IMR-90 (cell line): Measurements from ENCODE around the genes GPR132 and CRIP1.

GRCh38 chr14:105065340-105066295 is at the start of gene GPR132:
GPR132 (minus strand) TSS chr14:105065430.
- RRBS = 81% methylated on average over 3 of the region's 21 CpGs
CAGE:
- cytosol, long polyA plus RNA = no peak
- long polyA plus RNA = no peak
- nucleus, long polyA plus RNA = no peak

GRCh38 chr14:105176914-105177601 is 4.1 kb downstream of the NUDT14 start:
- RRBS = 84% methylated on average over 2 of the region's 20 CpGs
CAGE:
- cytosol, long polyA plus RNA = no peak
- long polyA plus RNA = no peak
- nucleus, long polyA plus RNA = no peak

- RRBS = 40% methylated on average over 5 of the region's 34 CpGs
CAGE:
- cytosol, long polyA plus RNA = no peak
- long polyA plus RNA = no peak
- nucleus, long polyA plus RNA = no peak
Measured at GRCh38 chr14:105192801-105193779, 12.0 kb upstream of the NUDT14 start.

DNA sequence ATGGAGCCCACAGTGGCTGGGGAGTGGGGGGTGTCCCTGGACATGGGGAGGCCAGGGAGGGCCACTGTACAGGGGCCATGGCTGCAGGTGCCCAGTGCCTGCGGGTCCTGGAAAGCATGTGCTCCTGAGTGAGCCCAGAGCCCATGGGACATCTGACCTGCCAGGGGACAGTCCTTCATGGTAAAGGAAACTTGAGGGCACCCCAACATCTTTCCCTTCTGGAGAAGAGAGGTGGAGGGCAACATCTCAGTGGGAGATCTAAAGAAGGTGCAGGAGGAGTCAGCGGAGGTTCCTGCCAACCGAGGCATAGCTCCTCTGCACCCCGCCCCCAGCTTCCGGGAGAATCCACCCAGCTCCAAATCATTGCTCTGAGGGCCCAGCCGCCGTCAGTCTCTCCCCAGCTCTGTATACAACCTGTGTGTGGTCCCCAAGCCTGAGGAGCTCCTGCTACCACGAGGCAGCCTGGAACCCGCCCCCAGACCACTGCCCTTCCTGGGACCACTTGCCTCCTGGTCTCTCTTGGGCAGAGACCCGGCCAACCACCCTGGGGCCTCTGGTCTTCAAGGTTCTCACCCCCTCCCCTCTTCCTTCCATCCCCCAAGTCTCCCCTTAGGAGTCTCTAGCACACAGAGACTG is 12.8 kb upstream of the NUDT14 start:
- RRBS = no CpG with 5 or more reads among the region's 10 CpGs
CAGE:
- cytosol, long polyA plus RNA = no peak
- long polyA plus RNA = no peak
- nucleus, long polyA plus RNA = no peak

DNA sequence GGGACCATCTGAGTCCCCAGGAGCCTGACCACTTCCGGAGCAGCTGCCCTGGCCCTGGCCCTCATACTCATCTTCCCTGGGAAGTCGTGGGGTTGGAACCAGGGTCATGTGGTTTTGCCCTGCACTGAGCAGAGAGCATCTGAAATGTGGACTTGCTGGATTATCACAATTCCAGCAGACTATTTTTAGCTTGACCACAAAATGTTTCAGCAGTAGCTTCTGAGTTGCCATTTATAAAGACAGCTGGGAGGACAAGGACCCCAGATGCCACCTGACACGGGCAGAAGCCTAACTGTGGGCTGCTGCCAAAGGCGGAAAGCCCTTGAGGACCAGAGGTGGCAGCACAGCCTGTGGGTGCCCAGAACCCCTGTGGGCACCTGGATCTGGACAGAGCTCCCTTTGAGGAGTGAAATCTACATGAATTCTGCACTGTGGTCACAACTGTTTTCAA is 6.8 kb downstream of the BTBD6 start:
- RRBS = no CpG with 5 or more reads among the region's 4 CpGs
CAGE:
- cytosol, long polyA plus RNA = no peak
- long polyA plus RNA = no peak
- nucleus, long polyA plus RNA = no peak

DNA sequence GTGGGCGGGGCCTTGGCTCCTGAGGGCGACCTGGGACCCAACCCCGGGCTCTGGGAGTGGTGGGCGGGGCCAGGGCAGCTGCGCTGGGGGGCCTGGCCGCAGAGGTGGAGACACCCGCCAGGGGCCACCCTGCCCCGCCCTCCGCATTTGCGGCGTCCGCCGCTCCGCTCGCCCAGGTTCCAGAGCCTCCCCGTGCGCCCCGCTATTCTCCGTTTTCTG is 556 bp upstream of the BRF1 start:
- RRBS = no CpG with 5 or more reads among the region's 19 CpGs
CAGE:
- cytosol, long polyA plus RNA = no peak
- long polyA plus RNA = no peak
- nucleus, long polyA plus RNA = no peak

DNA sequence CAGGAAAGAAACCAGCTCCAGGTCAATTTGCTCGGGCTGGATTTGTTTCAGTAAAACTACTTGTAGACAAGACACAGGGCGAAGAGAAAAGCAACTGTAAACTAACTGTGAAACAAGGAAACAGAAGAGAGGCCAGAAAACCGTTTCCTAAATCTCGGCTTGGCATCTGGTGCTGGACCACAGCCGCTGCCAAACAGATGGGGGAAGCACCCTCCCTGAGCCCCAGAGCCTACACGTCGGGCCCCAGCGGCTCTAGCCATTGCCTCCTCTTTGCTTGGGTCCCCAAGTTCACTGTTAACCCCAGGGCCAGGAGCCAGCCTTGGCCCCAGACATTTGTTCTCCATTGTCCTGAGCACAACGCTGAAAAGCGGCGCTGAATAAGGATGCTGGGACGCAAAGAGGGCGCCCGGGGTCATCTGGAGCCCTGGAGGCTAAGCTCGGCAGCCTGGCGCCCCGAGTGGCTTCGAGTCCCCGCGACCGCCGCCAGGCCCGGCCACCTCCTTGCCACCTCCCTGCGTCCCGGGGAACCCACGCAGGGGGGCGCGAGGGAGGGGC is 826 bp upstream of the PACS2 start:
- RRBS = 7% methylated on average over 12 of the region's 28 CpGs
CAGE:
- cytosol, long polyA plus RNA = no peak
- long polyA plus RNA = no peak
- nucleus, long polyA plus RNA = no peak

GRCh38 chr14:105367973-105368601 is 30.3 kb upstream of the TEX22 start:
- RRBS = no CpG with 5 or more reads among the region's 33 CpGs
CAGE:
- cytosol, long polyA plus RNA = no peak
- long polyA plus RNA = no peak
- nucleus, long polyA plus RNA = no peak

- RRBS = 62% methylated on average over 12 of the region's 39 CpGs
CAGE:
- cytosol, long polyA plus RNA = no peak
- long polyA plus RNA = no peak
- nucleus, long polyA plus RNA = no peak
Measured at GRCh38 chr14:105477372-105478156, 2.9 kb downstream of the CRIP2 start.

DNA sequence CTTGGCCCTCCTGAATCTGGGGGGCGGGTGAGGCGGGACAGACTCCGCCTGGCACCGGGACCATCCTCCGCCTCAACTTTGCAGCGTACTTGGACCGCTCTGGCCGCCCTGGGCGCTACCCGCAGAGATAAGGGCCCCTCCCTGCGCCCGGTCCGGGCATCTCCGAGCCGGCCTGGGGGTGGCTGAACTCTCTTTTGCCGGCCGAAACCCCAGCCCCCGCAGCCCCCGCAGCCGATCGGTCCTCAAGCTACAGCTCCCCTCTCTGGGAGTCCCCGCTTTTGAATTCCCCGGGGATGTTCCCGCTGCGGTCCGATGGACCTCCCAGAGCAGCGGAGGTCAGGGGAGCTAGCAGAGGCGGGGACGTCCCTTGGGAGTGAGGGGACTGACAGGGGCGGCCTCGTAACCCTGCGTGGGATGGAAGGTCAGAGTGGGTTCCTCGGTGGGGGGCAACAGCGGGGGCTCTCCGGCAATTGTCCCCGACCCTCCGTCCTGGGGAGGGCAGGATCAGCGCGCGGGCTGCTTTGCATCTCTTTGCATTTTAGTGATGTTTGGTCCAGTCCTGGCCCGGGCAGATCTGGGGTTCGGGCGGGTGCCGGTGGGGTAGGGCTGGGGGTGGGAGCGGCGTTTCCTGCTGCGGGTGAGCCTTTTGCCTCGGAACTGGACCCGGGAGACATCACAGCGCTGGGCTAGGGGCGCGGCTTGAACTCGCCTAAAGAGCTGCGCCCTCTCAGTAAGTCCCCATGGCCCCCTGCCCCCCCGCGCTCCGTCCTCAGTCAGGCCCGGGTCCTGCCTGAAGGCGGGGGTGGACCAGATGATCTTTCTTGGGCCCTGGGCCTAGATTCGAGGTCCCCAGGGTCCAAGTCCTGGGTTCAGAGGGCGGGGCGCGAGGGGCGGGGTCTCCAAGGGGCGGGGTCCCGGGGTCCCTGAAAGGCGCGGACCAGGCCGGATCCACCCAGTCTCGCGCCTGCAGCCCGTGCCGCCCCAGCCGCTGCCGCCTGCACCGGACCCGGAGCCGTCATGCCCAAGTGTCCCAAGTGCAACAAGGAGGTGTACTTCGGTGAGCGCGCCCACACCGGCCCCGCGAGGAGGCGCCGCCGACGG is at the start of gene CRIP1:
CRIP1 (plus strand) TSS at position 644 of the 1,101 bp plus-strand sequence.
- RRBS = 13% methylated on average over 38 of the region's 88 CpGs
CAGE:
- cytosol, long polyA plus RNA = no peak
- long polyA plus RNA = no peak
- nucleus, long polyA plus RNA = no peak

DNA sequence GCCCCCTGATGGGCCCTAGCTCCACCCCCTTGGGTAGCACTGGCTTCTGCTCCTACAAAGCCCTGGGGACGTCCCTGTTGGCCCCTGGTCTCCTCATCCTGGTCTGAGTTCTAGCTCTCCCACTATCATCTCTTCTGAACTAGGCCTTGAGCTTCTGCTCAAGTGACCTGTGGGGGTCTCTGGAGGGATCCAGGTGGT is 713 bp downstream of the TEDC1 start:
- RRBS = no CpG with 5 or more reads among the region's 1 CpG
CAGE:
- cytosol, long polyA plus RNA = no peak
- long polyA plus RNA = no peak
- nucleus, long polyA plus RNA = no peak

DNA sequence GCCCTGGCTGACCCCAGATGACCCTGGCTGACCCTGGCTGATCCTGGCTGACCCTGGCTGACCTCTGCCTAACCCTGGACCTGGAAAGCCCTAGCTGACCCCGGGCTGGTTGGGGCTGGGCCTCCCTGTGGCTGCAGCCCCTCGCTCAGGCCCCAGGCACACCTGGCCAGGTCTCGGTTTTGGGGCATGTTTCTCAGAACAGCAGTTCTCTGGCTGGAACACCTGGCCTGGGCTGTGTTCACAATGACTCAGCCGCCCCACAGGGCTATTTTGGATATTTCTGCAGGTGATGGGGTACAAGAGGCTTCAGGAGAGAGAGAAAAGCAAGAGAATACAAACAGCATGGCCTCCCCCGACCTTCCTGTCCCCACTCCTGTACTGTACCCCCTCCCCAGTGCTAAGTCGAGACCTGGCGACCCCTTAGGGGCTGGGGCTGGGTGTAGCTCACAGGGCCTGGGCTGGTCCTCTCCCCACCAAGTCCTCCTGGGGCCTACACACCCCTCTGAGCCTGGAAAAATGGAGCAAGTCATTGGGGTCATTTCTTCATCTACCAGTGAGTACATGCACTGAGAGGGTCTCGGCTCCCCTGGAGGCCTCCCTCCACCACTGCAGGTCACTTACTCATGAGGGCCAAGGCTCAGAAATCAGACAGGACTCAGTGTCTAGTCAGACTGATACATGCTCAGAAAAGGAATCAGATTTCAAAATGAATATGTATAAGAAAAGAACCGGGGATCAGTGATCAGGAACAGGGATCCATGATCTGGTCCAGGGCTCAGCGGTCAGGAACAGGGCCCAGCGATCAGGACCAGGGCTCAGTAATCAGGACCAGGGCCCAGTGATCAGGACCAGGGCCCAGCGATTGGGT is 55.8 kb downstream of the TMEM121 start:
- RRBS = no CpG with 5 or more reads among the region's 12 CpGs
CAGE:
- cytosol, long polyA plus RNA = no peak
- long polyA plus RNA = no peak
- nucleus, long polyA plus RNA = no peak

DNA sequence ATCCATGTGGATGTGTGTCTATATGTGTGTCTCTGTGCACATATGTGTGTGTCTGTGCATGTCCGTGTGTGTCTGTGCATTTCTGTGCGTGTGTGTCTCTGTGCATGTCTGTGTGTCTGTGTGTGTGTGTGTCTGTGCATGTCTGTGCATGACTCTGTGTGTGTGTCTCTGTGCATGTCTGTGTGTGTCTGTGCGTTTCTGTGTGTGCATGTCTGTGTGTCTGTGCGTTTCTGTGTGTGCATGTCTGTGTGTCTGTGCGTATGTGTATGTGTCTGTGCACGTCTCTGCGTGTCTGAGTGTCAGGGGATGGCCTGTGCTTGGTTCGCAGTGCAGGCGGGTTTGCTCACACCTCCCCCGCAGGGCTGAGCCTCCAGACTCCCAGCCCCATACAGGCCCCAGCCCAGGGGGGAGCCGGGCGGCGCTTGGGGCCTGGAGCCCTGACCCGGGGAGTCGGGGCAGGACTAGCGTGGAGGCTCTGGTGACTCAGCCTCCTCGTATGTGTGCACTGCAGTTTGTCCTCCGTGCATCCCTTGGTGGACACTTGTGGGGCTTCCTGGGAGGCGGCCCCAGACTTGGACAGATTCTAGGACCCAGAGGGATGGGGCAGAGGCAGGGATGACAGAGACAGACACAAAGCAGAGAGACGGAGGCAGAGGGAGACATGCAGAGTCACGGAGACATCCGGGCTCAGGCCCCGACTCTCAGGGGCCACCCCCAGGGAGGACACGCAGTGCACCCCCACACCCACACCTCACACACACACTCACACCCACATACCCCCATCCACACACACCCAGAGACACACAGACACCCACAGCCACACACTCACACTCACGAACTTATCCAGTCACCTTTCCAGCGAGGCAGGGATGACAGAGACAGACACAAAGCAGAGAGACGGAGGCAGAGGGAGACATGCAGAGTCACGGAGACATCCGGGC is 161.6 kb downstream of the TMEM121 start:
- RRBS = no CpG with 5 or more reads among the region's 29 CpGs
CAGE:
- cytosol, long polyA plus RNA = no peak
- long polyA plus RNA = no peak
- nucleus, long polyA plus RNA = no peak

DNA sequence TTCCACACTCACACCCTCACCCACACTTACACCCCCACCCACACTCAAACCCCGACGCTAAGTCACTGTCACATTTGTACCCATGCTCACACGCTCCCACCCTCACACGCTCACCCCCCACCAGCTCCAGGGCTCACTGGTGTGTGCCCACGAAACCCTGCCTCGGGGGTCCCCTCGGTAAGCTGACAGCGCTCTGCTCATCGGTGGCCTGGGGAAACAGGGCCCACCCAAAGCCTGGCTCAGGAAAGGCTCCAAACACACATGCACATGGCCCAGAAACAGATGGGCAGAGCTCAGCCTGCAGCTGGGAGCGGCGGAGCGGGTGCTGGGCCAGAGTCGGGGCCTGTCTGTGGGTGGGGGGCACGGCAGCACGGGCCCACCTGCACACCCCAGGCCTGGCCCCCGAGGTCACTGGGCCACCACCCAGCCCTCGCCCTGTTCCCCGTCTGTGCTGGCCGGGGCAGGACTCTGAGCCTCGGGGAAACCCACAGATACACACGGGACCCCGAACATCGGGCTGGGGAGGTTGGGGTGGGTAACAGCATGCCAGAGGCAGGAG is 164.9 kb downstream of the TMEM121 start:
- RRBS = no CpG with 5 or more reads among the region's 23 CpGs
CAGE:
- cytosol, long polyA plus RNA = no peak
- long polyA plus RNA = no peak
- nucleus, long polyA plus RNA = no peak

GRCh38 chr14:105899150-105899759 is 372.9 kb downstream of the TMEM121 start:
- RRBS = no CpG with 5 or more reads among the region's 11 CpGs
CAGE:
- cytosol, long polyA plus RNA = no peak
- long polyA plus RNA = no peak
- nucleus, long polyA plus RNA = no peak

- RRBS = 85% methylated on average over 2 of the region's 17 CpGs
CAGE:
- cytosol, long polyA plus RNA = no peak
- long polyA plus RNA = no peak
- nucleus, long polyA plus RNA = no peak
Measured at GRCh38 chr14:105905332-105905966, 379.1 kb downstream of the TMEM121 start.

DNA sequence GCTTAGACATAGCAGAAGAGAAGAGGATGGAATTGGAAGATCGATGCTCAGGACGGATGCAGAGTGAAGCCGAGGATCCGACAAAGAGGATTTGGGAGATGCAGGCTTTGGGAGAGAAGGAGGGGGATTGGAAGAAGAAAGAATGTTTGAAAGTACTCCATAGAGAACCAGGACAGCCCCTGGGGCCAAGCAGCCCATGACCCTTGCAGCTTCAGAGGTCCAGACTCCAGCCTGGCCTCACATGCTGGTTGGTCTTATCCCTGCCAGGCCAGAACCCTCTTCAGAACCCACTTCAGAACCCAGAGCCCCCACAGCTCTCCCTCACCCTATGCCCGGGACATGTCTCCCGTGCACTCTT is 441.1 kb downstream of the TMEM121 start:
- RRBS = no CpG with 5 or more reads among the region's 6 CpGs
CAGE:
- cytosol, long polyA plus RNA = no peak
- long polyA plus RNA = no peak
- nucleus, long polyA plus RNA = no peak

DNA sequence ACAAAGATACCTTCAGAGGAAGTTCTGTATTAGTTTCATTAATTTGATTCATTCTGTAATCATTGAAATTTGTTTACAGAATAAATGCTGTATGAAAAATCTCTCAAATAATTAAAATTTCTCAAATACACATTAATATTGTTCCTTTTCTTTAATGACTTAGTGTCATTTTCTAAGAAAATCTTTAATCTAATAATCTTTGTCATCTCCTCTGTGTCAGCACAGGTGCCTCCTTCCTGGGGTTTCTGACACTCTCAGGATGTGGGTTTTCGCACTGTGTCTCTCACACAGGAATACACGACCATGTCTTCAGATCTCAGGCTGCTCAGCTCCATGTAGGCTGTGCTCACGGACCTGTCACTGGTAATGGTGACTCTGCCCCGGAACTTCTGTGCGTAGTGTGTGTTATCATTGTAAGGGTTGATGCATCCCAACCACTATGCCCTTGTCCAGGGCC is 647.7 kb downstream of the TMEM121 start:
- RRBS = no CpG with 5 or more reads among the region's 5 CpGs
CAGE:
- cytosol, long polyA plus RNA = no peak
- long polyA plus RNA = no peak
- nucleus, long polyA plus RNA = no peak

DNA sequence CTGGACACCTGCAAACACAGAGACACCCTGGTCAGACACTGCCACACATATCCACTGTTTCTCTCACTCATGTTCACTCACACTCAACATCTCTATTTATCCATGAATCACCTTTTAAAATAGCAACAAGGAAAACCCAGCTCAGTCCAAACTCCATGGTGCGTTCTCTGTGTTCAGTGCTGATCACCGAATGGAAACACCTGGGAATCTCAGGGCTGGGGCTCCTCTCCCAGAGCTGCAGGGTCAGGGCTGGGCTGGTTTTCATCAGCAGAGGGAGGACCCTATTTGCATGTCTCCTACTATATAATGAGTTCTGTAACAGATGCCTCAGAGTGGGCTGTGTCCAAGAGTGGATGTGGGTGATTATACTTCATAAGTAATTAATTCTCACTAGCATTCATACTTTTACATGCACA is 944.2 kb downstream of the TMEM121 start:
- RRBS = no CpG with 5 or more reads among the region's 2 CpGs
CAGE:
- cytosol, long polyA plus RNA = no peak
- long polyA plus RNA = no peak
- nucleus, long polyA plus RNA = no peak

GRCh38 chr14:106509940-106510139 is 983.5 kb downstream of the TMEM121 start:
- RRBS = no CpG with 5 or more reads among the region's 2 CpGs
CAGE:
- cytosol, long polyA plus RNA = no peak
- long polyA plus RNA = no peak
- nucleus, long polyA plus RNA = no peak